ENCODE measurements around the genes DNTT, TLL2 and PIK3AP1.

DNA sequence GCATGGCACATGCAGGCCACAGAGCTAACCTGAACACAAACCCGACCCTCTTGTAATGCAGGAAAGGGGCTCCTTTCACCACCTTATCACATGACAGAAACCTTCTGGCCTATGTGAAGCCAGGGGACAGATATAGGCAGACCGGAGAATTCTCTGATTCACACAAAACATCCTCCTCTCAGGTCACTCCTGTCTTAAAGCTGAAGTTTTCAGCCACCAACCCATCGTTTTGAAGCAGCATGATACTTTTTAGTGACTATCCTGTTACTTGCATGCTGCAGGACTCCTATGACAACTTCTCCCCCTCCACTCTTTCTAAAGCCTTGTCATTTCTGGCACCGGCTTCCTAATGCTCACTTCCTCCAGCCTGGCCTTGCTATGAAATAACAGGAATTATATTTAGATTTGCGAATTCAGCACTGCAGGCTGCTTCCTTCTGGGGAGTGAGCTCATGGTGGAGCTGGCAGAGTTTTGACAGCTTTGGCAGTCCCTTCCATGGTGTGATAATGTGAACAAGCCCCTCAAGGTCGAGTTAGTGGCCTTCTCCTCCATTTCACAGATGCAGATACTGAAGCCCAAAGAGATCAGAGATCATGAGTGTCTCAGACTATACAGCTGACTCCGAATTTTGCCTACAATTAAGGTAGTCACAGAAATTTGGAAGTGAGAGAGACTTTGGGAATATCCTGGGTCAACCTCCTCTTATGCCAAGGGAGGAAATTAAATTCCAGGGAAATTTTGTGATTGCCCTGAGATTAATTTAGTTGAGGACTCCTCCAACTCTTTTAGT, 13.4 kb downstream of the BLNK start:
- PRO-cap, result no peak

GRCh38 chr10:96266126-96266889, 5.1 kb downstream of the BLNK start:
- PRO-cap, result no peak

DNA sequence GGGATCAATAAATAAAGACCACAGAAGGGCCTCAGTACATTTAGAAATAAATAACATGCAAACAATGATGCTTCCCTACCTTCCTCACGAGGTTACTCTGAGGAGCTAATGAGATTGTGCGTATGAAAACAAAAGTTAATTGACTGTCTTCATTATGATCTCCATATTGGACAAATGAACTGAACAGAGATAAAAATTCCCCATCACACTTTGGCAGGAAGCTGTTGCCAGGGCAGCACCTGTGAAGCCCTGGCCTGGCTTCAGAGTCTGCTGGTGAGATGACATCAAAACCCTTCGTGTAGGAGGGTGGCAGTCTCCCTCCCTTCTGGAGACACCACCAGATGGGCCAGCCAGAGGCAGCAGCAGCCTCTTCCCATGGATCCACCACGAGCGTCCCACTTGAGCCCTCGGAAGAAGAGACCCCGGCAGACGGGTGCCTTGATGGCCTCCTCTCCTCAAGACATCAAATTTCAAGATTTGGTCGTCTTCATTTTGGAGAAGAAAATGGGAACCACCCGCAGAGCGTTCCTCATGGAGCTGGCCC, at the start of gene DNTT:
TSS of gene DNTT (plus strand) at position 312 of the 544 bp plus-strand sequence.
- PRO-cap, result no peak

DNA sequence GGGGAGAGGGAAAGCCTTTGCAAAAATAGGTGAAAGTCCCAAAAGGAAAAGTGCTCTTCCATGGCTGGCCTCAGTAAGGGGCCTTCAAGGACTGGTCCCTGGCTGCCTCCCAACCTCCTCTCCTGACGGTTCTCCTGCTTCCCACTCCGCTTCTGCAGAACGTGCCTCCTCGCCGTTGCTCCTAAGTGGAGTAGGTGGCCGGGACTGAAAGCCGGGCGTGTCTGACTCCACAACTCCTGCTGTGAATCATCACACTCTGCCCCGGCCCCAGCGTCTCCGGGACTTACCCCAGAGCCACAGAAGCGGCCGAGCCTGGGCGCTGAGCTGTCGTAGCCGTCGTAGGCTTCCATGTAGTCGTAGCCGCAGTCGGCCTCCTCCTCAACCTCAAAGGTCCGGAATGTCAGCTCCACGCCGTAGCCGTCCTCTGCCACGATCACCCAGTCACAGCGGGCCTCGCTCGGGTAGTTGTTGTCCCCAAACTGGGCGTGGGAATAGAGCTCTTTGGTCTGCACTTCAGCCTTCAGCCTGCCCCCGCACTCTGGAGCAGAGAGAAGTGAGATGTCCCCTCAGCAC, 11.1 kb upstream of the OPALIN start:
- PRO-cap, result no peak

DNA sequence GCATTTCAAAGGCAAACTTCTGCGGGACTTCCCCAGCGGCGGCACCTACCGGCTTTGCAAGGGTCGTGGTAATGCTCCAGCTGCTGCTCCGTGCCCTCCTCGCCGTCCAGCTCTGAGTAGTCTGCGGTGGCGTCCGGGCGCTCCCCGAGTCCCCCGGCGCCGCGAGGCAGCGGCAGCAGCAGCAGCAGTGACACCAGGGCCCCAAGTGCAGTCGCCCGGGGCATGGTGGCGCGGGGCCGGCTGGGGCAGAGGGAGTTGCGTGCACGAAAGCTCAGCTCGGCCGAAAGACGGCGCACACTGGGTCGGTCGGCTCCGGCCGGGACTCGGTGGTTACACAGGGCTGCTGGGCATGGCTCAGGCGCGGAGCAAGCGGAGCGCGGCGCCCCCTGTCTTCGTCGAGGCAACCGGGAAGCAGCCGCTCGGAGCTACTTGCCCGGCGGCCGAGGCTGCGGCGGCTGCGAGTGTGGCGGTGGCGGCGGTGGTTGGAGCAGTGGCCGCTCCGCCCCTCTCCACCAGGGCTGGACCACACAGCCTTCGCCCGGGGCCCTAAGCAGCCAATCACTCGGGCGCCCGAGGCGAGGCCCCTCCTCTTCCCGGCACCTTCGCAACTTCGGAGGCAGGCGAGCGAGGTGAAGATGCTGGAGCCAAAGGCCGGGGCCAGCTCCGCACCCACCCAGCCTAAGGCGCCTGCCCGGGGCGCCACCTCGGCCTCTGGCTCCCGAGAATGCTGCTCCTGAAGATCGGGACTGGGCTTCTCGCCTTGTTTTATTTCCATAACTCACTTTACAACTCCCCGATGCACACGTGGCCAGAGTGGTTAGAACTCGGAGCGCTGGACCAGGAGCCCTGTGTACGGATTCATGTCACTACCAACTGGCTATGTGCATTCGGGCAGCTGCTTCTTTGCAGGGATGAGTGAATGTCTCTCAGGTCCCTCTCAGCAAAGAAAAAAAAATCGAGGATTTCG, at the start of gene TLL2:
TSS of gene TLL2 (minus strand) at position 465 of the 967 bp plus-strand sequence.
- PRO-cap, result no peak

DNA sequence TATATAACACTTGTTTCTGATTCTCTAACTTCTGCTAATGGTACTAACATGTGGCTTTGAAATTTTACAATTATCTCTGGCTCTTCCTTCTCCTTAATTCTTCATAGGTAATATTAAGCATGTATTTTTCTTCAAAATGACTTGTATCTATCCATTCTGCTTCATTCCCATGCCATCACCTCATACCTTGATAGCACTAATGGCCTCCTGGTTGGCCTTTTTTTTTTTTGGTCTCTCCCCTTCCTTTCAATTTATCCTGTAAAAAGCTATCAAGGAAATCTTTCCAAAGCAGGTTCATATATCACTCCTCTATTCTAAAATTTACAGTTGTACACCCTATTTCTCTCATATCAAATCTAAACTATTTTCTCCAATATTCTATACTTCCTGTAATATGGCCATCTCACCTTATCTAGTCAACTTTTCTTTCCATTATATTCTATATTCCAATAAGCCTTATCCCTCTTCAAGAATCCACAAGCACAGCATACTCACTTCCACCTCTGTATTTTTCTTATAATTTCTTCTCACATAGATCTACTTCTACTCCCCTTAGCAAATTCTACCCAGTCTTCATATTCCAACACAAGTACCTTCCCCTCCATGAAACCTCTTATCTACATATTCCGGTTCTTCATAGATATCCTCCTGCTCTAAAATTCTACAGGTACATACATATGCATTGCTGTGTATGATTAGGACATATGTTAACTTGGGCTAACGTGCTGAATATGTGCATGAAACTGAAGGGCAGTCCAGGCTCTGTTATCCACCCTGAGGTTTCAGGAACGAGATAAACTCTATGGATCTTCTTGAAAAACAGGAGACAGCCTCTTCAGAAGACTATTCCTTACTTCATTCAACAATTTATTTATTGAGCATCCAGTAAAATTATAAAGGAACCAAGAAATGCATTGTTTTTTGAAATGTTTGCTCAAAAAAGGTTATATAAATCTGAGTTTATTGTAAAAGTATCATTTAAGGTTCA, 31.7 kb downstream of the TM9SF3 start:
- PRO-cap, result no peak

GRCh38 chr10:96557084-96557998, 29.5 kb downstream of the TM9SF3 start:
- PRO-cap, result no peak

DNA sequence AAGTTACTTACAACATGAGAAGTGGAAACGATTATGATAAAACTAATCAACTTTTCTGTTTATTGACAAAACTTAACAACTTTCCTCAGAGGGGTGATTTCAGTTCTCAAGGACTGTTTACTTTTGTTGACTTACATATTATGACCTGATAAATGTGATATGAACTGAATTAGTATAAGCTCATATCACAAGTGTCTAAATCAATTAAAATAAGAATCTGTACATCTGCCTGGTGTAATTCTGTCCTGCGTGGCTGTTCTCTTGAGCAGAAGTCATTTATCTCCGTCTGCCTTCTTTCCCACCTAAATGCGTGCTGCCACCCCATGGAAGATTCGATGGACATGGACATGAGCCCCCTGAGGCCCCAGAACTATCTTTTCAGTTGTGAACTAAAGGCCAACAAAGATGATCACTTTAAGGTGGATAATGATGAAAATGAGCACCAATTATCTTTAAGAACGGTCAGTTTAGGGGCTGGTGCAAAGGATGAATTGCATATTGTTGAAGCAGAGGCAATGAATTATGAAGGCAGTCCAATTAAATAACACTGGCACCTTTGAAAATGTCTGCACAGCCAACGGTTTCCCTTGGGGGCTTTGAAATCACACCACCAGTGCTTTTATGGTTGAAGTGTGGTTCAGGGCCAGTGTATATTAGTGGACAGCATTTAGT, 26.8 kb downstream of the TM9SF3 start:
- PRO-cap, result no peak

DNA sequence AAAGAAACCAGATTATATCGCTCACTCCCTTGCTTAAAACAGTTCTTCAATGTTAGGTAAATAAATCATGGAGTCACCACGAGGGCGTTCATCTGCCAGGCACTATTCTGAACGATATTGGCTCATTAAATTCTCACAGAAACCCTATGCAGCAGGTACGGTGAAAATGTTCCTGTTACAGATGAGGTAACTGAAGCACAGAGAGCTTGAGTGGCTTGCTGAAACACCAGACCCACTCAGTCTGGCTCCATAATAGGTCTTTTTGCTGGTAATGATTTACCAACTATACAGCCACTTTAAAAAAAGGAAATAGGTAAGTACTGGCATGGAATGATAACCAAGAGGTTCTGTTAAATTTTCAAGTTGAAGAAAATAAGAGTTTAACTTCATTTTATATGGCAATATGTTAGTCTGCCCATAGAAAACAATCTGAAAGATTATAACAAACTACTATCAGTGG, 1.2 kb upstream of the TM9SF3 start:
- PRO-cap, result no peak

- PRO-cap, result no peak
Observed at GRCh38 chr10:96656827-96657351, 63.4 kb downstream of the PIK3AP1 start.

DNA sequence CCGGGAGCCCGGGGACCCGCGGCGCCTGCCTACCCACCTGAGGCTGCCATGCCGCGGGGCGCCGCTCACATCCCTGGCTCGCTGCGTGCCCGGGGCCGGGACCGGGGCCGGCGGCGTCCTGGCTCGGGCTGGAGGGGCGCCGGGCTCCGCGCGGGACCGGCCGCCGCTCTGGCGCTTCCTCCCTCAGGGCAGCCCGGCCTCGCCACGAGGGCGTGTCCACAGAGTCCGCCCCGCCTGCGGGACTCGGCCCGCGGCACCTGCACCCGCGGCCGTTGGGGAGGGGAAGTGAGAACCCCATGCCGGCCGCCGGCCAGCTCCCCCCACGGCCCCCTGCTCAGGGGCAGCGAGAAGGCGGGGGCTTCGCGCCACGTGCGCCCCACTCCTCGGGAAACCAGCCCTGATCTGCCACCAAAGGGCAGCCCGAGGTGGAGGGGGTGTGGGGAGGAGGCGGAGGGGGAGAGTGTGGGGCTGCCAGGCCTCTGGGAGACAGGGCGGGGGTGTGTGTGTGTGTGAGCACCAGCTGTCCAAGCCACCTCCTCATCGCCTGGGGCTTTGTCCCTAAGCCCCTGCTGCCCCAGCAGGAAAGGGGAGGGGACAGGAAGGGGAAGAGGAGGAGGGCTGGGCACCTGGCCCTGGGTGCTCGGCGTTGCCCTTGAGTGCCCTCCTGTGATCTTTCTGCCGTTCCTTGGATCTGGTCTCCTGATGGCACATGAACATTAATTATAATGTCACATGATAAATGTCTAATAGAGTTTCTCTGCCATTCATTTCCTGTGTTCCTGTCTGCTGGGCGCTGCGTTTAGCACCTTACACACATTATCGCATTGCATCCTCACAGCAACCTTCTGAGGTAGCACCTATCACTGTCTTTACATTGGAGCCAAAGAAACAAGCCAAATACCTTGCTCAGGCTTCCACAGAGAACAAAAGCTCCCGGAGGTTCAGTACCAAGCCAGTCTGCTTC, at the start of gene PIK3AP1:
TSS of gene PIK3AP1 (minus strand) at position 170 of the 964 bp plus-strand sequence.
- PRO-cap, result bidirectional peak, plus-strand start at position 275 of the sequence, minus-strand start at position 170 of the sequence

GRCh38 chr10:96758455-96758910, 38.2 kb upstream of the PIK3AP1 start:
- PRO-cap, result no peak

DNA sequence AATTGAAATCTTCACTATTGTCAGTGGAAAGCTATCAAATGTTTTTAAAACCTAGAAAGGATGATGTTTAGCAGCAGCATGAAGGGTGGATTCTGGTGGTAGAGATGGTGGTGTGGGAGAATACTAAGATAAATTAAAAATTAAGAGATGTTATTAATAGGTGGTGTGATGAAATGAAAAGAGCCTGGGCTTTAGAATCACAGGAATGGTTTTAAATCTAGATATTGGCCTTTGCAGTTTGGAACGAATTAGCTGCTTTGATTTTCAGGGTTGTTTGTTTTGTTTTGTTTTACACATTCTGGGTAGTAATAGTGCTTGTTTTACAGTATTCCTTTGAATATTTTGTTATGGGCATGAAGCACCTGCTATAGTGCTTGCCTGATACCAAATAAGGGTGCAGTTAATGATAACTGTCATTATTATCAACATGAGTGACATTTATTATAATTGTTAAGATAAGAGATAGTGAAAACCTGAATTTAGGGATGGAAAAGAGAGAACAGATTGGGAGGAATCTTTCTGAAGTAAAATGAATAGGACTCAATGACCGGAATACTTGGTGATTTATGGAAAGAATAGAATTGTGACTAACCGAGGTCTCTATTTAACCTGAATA, 66.5 kb downstream of the LCOR start:
- PRO-cap, result no peak

DNA sequence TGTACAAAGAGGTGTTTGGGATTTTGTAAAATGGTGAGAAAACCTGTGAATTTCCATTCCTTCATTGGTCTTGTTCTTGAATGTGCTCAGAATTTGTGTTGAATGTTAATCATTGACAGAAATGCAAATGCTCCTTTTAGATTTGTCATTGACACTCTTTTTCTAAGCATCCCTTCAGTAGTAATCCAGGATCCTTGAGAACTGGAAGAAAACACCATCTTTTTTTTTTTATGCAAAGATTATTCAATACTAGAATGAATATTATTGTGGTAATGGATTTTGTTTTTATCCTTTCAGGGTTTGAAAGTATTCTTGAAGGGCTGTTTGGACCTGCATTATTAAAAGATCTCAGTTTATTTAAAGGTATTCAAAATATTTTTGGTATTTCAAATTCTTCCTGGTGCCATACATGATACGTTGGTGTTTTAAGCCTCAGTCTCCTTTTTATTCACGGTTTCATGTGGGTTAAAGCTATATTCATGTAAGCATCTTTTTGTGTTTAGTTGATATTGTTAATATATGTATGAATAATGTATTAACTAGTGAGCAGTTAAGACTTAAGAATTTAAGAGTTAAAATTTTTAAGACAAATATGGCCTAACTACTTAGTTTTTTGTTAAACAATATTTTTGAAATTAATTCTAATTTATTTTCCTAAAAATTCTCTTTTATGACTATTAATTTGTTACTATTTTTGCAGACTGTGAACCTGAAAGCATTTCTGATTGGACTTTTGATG, 75.0 kb downstream of the LCOR start:
- PRO-cap, result no peak

- PRO-cap, result no peak
Observed at GRCh38 chr10:97334100-97334363, 497 bp downstream of the FRAT2 start.

DNA sequence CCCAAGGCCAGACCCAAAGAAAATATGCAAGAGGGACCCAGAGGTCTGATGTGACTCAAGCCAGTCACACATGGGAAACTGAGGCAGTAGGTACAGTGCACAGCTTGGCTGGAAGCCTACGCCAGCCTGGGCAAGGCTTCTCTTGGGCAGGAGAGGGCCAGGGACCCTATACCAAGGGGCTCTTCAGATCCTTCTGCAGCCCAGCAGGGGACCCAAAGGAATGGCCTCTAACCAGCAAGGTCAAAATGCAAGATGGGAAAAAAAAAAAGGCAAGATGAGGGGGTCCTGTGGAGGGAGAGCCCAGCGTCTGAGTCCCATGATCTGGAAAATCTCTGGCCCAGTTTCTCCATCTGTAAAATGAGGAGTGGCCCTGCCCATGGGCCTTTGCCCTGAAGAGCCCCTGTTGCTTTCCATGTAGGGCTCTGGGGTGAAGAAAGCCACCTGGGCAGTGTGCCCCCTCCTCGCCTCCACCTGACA, 32.3 kb downstream of the RRP12 start:
- PRO-cap, result no peak

- PRO-cap, result no peak
Observed at GRCh38 chr10:97399978-97400633, 1.0 kb downstream of the RRP12 start.

GRCh38 chr10:97457971-97458907, 12.3 kb downstream of the ZDHHC16 start:
- PRO-cap, result no peak

- PRO-cap, result no peak
Observed at GRCh38 chr10:97459112-97459929, 13.3 kb downstream of the ZDHHC16 start.

GRCh38 chr10:97494525-97495358, 3.5 kb downstream of the MMS19 start:
- PRO-cap, result no peak